UCH-1 (cell line): ENCODE measurements around a stretch of chr5.

- RRBS, result no CpG with 5 or more reads among the region's 10 CpGs
Observed at GRCh38 chr5:150358242-150358555, 702 bp downstream of the TCOF1 start.

DNA sequence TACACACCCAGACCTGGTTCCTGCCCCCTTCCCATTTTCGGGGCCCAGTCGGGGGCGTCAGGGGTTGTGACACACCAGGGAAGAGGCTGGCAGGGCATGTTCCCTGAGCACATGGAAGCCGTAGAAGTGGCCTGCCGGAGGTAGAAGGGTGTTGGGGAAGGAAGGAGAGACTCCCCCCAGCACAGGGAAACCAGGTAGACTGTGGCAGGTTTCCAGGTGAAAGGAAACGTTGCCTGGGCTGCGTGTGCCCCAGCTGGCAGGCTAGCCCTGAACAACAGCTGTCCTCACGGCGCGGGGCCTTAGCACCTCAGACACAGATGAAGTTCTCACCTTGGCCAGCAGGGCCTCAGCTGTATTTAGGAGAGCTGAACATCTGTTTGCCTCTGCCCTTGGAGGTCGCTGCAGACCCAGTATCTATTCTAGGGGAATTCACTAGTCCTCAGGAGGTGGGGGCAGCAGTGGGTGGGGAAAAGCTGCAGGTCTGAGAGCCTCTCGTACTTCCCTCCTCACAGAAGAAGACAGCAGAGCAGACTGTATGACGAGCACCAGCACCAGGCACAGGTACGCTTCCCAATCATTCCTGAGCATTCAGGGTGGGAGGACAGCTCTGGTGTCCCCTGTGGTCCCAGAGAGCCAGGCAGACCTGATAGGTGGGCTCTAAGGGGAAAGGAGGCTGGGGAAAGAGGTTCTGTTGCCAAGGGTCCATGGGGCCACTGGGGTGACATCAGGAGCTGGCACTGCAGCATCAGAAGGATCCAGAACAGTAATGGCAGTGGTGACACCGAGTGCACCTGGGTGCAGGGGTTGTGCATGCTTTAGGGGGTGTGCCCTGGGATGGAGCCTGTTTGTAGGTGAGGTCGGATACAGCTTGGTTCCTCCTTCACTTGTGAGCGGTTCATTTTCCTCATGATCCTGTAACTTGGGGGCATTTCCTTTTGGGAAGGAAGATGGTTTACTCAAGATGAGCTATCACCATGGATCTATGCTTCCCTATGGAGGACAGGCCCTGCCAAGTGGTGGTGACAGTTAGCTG is 13.9 kb downstream of the CD74 start:
- RRBS, result no CpG with 5 or more reads among the region's 17 CpGs

DNA sequence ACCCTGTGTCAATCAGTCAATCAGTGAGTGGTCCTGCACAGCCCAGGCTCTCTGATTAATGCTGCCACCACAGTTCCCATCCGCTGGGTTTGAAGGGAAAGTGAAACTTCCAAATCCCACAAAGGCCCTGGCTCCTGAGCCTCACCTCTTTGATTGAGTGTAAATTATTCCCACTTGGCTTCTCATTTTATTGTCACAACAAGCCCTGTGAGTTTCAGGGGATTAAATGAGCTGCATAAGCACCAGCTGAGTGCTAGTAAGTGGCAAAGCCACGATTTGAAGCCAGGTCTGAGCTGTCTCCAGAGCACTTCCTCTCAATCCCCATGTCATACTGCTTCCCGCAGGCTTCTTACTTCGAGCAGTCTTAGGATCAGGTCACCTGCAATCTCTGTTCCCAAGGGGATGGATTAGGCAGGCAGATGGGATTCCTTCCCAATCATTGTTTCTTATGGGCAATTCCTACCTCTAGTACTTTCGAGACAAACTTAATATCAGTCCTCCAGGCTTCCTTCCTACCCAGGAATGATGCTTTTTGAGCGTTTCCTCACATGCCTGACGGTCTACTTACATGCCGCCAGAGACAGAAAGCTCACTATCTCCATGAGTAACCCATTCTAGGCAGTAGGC is 17.9 kb downstream of the RPS14 start:
- RRBS, result no CpG with 5 or more reads among the region's 8 CpGs

DNA sequence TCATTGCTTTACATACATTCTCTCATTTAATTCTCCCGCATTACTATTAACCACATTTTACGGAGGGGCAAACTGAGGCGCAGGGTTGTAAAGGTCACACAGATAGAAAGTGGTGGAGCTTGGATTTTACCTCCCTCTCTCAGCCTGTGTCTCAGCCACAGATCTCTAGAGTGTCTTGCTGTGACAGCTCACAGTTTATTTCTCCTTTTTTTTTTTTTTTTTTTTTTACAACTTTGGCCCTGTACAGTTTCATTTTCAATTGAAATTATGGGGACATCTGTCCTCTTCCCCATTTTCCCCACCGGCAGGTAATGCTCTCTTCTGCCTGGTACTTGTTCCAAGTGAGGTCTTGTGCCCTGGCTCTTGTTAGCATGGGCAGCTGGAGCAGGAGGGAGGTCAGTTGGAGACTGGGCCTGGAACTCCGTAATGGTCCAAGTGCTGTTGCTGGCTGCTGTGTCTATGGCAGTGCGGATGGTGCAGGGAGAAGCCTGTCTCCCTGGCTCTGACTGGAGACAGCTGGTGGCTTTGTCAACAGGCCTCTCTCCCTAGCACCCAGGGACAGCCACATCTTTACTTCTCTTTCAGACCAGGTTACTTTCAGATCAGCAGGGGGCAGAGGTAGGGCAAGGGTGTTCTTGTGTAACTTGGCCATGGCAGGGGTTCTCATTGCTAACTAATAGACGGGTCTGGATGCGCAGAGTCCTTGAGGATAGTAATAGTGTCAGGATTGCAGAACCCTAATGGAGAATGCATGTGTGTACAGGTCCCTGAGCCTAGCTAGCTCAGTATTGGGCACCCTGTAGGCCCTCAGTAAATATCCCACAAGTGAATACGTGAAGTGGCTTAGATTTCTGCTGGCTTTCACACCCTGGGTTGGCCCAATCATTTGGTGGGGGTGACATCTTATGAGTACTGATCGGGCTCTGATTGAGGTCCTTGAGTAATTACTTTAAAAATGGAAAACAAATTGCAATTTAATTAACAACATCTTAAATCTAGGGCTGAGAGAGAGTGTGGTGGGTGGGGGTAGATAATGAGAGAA is 20.3 kb upstream of the NDST1 start:
- RRBS, result no CpG with 5 or more reads among the region's 10 CpGs

GRCh38 chr5:150500050-150500753 is 7.7 kb upstream of the NDST1 start:
- RRBS, result no CpG with 5 or more reads among the region's 4 CpGs

DNA sequence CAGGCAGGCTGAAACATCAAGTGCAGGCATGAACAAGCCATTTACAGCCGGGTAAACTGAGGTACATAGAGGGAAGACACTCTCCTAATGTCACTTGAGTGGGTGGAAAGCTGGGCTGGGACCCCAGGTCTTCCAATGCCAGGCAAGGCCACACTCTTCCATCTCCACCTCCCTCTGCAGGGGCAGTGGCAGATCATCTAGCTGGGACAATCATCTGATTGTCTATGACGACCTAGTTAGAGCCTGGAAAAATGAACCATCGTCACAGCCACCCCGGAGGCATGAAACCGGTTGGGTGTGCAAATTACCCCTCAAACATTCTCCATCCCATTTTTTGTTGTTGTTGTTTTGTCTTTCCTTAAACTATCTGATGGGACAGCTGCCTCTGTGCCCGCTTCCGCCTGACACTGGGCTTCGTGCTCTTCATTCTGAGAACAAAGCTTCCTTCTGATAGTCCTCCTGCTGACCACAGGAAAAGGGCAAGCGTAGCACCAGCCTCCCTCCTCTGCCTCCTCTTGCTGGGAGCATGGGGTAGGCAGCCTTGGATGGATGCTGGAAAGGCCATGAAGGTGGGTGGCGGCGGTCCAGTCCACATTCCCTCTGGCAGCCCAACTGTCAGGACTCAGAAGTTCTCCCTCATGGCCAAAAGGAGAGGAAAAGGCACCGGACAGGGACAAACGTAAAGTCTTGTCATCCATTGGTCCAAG is 7.0 kb upstream of the NDST1 start:
- RRBS, result no CpG with 5 or more reads among the region's 13 CpGs

DNA sequence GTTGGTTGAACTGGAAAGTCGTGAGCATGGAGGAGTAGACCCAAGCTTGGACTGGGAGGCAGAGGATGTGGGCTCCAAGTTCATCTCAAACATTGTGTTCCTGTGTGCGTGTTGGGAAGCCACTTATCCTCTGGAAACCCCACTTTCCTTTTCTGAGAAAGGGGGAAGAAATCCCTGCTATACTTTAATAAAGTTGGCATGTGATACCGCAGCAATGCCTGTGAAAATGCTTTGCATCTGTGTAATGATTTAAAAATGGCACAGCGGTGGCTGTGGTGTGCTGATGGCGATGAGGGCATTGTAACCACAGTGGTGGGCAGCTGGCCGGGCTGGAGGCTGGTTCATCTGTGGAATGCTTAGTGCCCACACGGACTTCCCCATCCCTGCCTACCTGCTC is 3.1 kb upstream of the NDST1 start:
- RRBS, result 69% methylated on average over 2 of the region's 7 CpGs

- RRBS, result no CpG with 5 or more reads among the region's 8 CpGs
Observed at GRCh38 chr5:150511404-150512233, 3.7 kb downstream of the NDST1 start.

DNA sequence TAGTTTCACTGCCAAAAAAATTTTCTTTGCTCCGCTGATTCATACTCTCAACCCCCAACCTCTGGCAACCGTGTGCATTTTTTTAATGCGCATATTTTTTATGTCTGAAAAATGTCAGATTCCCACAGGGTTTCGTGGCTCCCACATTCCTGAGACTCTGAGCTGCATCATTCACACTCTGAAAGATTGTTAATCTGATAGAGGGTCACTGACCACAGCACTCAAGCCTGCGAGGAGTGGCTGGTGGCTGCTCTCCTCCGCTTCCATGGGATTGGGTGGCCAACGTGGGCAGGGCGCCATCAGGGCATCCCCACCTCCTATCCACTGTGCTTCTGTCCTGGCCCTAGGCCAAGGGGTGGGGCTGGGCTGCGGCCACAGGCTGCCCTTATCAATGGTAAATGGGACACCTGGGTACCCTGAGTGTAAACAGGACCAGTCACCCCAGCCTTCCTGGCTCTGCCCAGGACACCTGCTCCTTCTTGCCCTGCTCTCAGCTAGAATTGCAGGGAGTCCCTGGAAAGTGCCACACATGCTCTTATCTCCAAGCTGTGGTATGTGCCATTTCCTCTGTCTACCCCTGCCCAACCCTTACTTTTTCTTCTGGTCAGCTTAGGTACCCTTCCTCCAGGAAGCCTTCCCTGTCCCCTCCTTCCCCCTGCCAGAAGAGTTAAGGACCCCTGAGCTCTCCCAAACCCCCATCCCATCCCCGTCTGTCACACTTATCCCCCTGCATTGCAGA is 9.8 kb downstream of the NDST1 start:
- RRBS, result no CpG with 5 or more reads among the region's 10 CpGs

GRCh38 chr5:150542671-150543451 is 34.9 kb downstream of the NDST1 start:
- RRBS, result no CpG with 5 or more reads among the region's 13 CpGs

- RRBS, result no CpG with 5 or more reads among the region's 5 CpGs
Observed at GRCh38 chr5:150552338-150552660, 44.4 kb downstream of the NDST1 start.

GRCh38 chr5:150557078-150558374 is 49.6 kb downstream of the NDST1 start:
- RRBS, result no CpG with 5 or more reads among the region's 23 CpGs

DNA sequence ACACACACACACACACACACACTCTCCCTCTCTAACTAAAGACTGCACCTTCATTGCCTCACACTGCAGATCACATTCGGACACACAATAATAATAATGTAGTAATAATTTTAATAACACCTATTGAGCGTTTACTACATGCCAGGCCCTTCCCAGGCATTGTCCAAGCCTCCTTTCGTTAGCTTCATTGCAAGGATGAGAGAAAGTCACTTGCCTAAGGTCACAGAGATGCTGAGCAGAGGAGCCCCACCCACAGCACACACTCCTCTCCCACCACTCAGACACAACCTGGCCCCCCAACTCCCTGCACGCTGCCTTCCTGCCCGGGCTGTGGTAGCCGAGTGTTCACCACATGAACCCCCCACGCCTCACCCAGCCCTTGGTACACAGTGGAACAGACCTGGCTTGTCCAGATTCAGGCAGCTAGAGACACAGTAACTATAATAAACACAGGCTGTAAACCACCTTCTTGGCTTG is 56.0 kb upstream of the SYNPO start:
- RRBS, result no CpG with 5 or more reads among the region's 7 CpGs

- RRBS, result no CpG with 5 or more reads among the region's 6 CpGs
Observed at GRCh38 chr5:150617014-150617396, 23.5 kb upstream of the SYNPO start.

DNA sequence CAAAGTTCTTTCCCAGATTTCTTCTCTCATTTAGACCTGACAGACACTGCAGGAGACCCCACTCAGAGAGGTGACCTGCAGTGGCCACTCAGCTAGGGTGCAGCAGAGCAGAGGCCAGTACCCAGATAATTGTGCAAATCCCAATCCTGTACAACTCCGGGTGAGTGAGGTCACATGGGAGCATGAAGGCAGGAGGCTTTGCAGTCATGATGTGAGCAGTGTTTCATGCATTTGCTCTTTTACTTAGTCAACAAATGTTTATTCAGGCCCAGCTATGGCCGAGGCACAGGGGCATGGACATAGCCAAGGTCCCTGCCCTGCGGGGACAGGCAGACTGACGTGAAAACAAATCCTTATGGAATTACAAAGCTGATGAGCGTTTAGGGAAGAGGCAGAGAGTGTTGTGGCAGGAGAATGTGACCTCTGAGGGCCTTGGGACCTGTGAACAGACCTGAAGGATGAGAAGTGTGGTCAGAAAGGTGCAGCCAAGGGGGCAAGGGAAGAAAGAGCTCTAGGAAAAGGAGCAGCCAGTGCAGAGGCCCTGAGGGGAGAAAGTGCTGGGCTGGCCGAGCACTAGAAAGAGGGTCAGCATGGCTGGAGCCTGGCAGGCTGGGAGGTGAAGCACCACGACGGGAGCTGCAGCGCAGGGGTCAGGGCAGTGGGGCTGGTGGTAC is 9.4 kb upstream of the SYNPO start:
- RRBS, result no CpG with 5 or more reads among the region's 9 CpGs

- RRBS, result 92% methylated on average over 2 of the region's 32 CpGs
Observed at GRCh38 chr5:150647722-150648797, 7.6 kb downstream of the SYNPO start.

GRCh38 chr5:150651006-150651749 is 9.9 kb upstream of the MYOZ3 start:
- RRBS, result no CpG with 5 or more reads among the region's 6 CpGs

- RRBS, result 20% methylated on average over 6 of the region's 13 CpGs
Observed at GRCh38 chr5:150656069-150656384, 5.0 kb upstream of the MYOZ3 start.

- RRBS, result 22% methylated on average over 5 of the region's 37 CpGs
Observed at GRCh38 chr5:150671124-150671915, 10.3 kb downstream of the MYOZ3 start.